Metastatic Pancreatic Carcinoma in the Ovary (tissue), 1 donor: ENCODE measurements around a stretch of chr20.

DNA sequence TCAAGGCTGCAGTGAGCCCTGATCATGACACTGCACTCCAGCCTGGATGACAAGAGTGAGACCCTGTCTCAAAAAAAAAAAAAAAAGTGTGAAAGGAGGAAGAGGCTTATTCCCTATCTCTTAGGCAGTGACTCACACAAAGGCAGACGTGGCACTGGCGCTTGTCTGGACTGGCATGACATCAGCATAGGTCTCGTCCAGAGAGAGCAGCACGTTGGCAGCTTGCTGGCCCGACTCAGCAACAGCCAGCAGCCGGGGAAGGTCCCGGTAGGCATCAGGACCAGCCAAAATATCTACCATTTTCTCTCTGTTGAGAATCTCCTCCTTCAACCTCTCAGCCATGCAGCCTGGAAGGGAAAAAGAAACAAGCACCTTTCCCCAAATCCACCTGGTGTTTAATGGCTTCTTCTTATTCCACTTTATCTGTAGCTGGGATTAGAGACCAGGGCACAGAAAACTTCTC is 14.1 kb downstream of the CDK5RAP1 start:
- PRO-cap = no peak

GRCh38 chr20:33561950-33562630 is 72.2 kb downstream of the CBFA2T2 start:
- PRO-cap = no peak

- PRO-cap = no peak
These were observed 82.5 kb downstream of the CBFA2T2 start for GRCh38 chr20:33572112-33573076.

GRCh38 chr20:33732191-33732893 is 546 bp downstream of the ZNF341 start:
- PRO-cap = bidirectional peak, plus-strand start at chr20:33732344, minus-strand start at chr20:33732039

GRCh38 chr20:33855853-33856341 is 44.7 kb downstream of the CHMP4B start:
- PRO-cap = no peak

GRCh38 chr20:33995911-33996487 is 2.3 kb downstream of the RALY start:
- PRO-cap = no peak

DNA sequence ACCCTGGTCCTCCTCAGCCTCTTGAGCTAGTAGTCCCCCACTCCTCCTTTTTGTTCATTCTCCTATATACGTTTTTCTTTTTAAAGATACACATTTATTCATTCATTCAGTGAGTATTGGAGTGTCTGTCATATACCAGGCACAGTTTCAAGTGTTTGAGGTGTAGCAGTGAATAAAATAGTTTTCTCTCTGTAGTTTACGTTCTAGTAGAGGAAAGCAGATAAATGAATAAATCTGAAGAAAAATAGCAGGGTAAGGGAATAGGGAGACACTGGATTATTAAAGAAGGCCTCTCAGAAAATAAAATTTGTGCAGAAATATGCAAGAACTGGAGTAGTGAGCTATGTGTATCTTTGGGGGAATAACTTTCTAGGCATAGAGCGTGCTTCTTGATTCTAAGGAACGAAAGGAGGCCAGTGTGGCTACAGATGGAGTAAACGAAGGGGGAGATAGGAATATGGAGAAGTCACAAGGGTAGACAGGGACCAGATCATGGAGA is 41.9 kb downstream of the RALY start:
- PRO-cap = no peak

DNA sequence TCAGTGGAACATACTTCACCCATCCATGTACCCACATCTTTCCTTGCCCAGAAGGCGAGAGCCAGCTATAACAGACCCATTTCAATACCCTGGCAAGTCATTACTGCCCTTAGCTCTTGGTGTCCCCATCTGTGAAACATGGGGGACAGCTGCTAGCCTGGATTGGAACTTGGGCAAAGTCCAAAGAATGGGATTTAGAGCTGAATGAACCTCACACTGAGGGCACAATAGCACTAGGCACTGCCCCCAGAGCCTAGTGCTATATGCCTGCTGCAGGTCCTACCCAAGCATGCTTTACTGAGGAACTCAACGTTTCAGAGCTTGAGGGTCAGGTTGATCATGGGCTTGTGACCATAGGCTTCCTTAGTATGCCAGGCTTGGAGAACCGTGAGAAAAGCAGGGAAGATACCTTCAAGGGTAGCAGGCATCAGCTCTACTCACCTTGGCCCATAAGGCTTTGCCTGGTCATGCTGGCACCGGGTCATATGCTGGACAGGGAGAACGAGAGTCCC is 29.8 kb downstream of the EIF2S2 start:
- PRO-cap = no peak

DNA sequence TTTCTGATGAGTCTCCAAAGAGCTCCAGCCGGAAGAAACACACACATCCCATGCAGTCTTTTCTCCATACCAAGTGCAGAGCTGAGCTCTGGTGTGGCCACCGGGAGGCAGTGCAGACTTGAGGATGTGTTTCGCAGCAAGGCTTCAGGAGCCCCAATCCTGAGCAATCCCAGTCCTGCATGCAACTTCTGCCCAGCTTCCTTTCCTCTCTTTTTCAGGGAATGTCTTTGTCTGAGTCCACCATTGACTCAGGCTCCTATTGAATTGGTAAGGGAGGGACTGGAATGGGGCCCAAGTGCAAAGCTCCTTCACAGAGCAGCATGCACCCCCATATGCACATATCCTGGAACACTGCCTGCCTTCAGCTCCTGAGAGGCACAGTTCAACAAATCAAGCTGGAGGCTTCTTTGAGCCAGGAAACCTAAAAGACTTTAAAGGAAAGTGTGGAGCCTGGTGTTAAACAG is 50.5 kb upstream of the ASIP start:
- PRO-cap = no peak

DNA sequence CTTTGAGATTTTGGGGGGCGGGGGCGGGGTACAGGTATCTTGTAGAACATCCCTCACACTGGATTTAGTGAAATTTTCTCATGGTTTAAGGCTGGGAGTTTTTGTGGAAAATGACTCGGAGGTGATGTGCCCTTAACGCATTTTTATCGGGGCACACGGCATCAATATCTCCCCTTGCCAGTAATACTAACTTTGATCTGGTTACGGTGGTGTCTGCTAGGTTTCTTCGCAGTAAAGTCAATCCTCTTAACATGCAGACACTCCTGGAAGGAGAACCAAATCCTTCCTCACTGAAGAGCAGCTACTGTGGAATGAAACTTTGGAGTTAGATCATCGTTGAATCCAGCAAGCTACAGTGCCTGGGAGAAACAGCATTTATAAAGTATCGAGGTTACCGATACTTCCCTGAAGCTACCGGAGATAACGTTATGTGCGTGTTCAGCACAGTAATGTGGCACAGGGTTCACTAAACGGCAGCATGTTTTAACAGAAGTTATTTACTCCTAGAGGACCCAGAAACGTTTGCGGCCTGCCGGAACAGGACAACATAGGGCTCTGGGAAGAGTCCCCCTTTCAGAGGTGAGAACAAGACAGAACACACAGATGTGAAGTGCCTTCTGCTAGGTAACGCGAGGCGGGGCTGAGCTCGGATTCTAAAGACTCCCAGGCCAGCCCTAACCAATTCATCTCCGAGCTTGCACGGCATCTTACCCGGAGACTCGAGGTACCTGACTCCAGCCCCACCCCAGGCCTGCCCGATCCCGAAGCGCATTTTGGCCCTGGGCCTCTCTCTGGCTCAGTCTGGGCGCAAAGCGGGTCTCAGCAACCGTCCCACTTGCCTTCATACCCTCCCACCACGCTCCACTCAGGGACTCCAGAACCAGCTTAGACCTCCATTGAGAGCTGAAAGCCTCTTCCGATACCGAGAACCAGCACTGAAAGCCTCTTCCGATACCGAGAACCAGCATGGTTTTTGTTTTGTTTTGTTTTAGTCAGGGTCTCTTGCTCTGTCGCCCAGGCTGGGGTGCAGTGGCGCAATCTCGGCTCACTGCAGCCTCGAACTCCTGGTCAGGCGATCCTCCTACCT is 957 bp upstream of the DYNLRB1 start:
- PRO-cap = no peak

GRCh38 chr20:34543409-34543957 is 15.0 kb upstream of the MAP1LC3A start:
- PRO-cap = no peak

DNA sequence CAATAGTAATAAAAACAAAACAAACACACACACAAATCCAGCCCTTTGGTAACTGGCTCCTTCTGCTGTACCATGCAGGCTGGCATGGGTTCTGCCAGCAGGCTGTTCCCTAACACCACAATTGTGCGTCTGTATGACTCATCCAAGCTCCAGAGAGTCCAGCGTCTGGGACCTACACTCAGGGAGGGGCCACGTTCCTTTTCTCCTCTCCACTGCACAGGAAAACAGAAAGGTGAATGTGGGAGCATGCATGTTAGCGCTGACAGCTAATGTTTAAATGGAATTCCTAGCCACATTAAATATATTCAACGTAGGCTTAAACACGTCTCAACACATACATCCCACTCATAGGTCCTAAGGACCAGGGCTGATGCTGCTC is 20.7 kb downstream of the MAP1LC3A start:
- PRO-cap = no peak

DNA sequence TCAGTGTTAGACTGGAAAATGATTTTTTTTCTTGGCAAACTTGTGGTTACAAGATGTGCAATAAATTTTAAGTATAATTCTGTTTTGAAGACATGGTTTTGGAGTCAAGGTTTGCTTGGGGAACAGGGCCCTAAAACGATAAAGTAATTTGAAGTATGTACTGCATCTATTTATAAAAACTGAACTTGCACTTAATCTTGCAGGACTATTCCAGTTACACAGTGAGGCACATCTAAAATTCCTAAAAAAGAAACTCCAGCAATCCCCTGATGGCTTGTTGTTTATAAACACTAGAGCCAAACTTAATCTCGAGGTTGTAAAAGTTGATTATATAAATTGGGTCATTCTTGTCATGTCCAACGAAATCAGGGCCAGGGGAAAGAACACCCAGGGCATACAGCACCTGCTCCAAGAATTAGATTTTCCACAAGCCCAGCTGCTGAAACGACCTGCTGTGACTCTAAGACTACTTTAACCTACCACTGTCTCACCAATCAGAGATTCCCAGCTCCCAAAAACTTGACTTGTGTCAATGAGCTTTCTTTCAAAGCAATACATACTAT is 42.7 kb downstream of the MAP1LC3A start:
- PRO-cap = unidirectional peak, plus-strand start at position 362 of the sequence

- PRO-cap = no peak
These were observed 20.1 kb downstream of the TP53INP2 start for GRCh38 chr20:34724323-34724522.

- PRO-cap = bidirectional peak, plus-strand start at chr20:34825276, minus-strand start at chr20:34825258
These were observed 540 bp downstream of the NCOA6 start for GRCh38 chr20:34824698-34825524.

GRCh38 chr20:34863273-34863792 is 9.3 kb downstream of the GGT7 start:
- PRO-cap = no peak

- PRO-cap = no peak
These were observed 14.9 kb downstream of the ACSS2 start for GRCh38 chr20:34891194-34891812.

- PRO-cap = no peak
These were observed 27.5 kb downstream of the ACSS2 start for GRCh38 chr20:34903630-34904646.

- PRO-cap = no peak
These were observed 27.0 kb downstream of the EDEM2 start for GRCh38 chr20:35120049-35120602.

GRCh38 chr20:35134173-35134804 is 12.8 kb downstream of the EDEM2 start:
- PRO-cap = no peak